Brain (tissue), 1 donor: Measurements from ENCODE around the genes CCDC90B and CCDC81.

DNA sequence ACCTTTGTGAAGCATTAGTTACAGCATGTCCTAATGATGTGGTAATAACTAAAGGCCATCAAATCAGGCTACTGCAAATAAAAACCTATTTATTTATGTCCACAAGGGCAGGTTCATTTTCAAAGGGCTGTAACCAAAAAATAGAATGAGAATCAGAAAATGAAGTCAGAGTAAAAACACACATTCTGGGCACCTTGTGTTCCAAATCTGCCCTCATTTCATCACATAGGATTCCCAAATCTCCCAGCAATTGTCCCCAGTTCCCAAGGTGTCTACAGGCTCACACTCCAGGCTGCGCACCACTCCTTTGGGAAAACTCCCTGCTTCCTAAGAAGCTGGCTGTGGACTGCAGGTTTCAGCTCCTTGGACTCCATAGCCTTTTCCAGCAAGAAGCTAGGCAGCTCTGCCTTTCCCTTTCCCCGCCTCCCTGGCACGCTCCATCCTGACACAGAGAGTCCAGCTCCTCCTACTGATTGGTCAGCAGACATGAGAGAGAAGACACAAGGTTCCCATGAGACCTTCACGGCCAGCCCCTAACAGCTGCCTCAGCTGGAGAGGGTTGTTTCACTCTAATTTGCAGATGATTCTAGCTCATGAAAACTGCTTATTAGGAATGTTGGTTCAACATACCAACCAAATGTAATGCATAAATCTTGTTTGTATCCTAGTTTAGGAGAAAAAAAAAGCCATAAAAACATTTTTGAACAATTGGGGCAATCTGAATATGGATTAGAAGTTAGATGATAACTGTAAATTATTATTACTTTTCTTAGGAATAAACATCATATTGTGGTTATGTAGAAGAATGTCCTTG lies 27.6 kb downstream of the TENM4 start:
- RRBS, result no CpG with 5 or more reads among the region's 4 CpGs

DNA sequence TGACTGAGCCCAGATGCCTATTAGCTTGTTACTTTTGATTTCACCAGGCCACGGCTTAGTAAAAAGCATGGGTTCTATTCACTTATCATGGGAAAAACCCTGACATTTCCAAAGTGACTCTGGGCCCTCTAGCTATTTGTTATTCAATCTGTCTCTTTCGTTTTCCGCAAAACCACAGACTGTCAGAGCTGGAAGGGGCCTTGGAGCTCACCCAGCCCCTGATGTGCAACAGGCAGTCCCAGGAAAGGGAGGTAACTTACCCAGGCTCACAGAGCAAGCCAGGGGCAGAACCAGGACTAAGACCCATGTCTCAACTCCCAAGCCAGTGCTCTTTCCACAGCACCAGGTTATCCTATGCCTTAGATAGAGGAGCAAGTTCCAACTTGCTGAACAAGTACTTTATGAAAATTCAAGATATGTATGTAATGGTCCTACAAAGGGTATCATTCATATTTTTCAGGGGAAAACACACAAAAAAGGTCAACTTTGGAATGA lies 75.6 kb downstream of the RAB30 start:
- RRBS, result no CpG with 5 or more reads among the region's 3 CpGs

DNA sequence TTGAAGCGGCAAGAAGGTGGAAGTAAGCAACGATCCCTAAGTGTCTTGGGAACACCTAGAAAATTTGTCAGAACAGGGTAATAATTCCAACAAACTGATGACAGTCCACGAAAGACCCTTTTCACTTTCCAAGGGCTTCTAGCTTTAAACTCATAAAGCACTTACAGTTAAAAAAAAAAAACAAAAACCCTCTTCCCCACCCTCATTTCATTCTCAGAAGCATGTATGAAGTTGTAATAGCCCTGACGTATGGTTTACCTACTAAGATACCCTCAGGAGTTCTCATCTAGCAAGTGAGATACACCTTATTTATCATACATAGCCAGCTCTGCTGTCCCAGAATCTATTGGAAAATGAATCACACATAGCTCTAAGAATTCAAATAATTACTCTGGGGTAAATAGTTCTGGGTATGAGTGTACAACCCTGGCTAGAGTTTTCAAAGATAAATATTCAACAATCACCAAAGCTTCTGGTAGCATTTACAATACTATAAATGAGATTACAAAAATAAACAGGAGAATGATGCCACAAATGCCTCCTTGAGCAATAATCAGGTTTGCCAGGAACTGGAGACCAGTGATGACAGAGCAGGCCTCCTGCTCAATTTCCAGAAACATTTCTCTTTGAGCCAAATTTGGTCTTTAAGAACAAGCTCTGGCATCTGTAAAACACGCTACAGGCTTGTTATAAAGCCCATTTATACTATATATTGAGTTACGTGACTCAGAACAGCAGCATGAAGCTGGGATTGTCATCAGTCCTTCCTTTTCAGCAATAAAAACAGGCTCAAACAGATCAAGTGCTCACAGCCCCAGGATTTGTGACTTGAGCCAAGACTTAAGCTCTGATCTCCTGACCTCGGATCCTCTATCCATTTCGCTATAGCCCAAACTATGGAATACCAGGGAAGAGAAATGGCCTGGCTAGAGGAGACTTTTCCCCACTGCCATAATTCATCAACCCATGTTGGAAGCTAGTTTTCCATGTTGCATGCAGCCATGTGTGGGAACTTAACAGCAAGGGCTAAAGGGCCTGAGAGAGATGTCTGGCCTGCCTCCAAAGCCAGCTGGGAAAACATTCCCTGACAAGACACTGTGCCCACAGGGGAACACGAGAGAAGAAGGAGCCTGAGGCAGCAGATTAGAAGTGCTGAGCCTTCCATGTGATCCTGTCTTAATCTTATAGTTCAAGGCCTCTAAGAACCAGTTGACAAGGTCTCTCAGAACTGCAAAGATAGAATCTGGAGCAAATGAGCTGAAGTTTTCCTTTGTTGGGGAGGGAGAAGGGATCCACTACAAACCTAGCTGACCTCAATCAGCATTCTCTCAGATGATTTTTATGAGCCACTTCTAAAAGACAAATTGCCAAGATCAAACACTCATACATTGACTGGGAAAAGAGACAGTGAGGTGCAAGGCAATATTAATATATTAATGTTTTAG lies 19.7 kb downstream of the RAB30 start:
- RRBS, result no CpG with 5 or more reads among the region's 9 CpGs

DNA sequence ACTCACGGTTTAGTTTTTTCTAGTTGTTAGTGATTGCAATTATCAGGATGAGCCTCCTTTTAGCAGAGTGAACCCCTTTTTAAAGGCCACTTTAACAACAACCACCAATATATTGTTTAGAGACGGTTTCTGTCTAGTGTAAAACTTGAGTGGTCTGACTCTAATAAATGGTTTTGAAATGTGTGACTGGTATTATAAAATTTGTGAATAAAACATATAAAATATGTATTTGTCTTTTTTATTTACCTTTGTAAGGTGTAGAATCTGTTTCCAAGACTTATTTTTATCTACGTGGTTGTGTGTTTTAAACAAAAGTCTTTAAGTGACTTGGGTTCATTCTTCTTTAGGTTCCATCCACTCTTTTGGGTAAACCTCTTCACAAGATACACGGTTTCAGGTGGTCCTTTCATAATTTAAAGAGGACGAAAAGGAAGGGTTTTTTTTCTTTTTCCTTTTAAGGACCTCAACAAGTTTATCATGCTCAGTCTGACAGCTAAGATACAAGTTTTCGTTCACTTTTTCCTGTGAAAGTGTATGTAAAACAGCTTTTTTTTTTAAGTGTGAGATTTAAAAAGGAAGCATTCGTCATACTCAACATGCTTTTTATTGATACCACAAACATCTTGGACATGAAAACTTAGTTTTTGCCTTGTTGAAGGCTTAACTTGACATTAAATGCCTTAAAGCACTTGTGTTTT lies 1.9 kb downstream of the PCF11 start:
- RRBS, result no CpG with 5 or more reads among the region's 7 CpGs

- RRBS, result no CpG with 5 or more reads among the region's 9 CpGs
Observed at GRCh38 chr11:83167260-83168071, 10.5 kb downstream of the PCF11 start.

DNA sequence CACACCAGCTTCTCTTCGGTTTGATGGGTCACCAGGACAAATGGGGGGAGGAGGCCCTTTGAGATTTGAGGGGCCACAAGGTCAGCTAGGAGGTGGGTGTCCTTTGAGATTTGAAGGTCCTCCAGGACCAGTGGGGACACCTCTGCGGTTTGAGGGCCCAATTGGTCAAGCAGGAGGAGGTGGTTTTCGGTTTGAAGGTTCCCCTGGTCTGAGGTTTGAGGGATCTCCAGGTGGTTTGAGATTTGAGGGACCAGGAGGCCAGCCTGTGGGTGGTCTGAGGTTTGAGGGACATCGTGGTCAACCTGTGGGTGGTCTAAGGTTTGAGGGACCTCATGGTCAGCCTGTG lies 11.7 kb downstream of the PCF11 start:
- RRBS, result no CpG with 5 or more reads among the region's 4 CpGs

DNA sequence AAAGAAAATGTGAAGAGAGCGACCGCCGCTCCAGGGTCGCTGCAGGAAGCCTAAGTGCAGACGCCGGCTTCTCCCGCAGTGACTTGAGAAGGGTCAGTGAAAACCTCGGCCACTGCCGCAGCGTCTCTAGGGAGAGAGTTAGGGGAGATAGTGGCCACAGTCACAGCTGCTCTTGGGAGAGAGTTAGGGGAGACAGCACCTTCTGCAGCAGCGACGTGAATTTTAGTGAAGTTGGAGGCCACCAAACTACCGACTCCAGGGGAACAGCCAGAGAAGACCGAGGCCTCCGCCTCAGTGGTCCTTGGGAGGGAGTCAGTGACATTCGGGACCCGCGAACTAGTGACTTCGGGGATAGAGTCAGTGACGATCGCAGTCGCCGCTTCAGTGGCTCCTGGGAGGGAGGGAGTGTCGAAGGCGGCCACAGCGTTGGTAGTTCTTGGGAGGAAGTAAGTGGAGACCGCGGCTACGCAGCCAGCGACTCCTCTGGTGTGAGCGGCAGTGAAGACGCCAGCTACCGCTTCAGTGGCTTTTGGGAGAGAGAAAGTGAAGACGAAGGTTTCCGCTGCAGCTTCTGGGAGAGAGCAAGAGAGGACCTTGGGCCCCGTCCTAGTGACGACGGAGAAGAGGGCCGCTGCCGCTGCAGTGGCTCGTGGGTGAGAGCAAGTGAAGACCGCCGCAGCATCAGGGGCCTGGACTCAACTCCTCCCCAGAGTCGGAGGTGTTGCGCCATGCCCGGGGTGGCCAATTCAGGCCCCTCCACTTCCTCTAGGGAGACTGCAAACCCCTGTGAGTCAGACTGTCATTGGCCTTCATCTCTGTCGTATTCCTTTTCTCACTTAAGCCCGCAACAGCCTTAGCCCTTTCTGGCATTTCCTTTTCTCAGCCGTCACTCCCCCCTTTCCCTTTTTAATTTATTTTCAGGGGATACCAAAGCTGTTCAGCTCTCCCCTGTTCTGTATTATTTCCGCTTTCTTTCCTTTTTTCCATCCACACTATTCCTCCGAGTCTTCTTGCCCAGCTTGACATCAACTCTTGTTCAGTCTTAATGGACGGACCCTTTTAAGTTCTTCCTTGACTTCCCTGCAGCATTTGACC lies 778 bp downstream of the ANKRD42 start:
- RRBS, result 3% methylated on average over 3 of the region's 52 CpGs

GRCh38 chr11:83286235-83286643 lies at the start of gene CCDC90B:
Gene CCDC90B, minus strand, starts transcription at chr11:83286367.
- RRBS, result no CpG with 5 or more reads among the region's 22 CpGs

GRCh38 chr11:83641442-83641889 lies 355.3 kb upstream of the CCDC90B start:
- RRBS, result no CpG with 5 or more reads among the region's 7 CpGs

GRCh38 chr11:83681771-83682465 lies 395.8 kb upstream of the CCDC90B start:
- RRBS, result no CpG with 5 or more reads among the region's 11 CpGs

DNA sequence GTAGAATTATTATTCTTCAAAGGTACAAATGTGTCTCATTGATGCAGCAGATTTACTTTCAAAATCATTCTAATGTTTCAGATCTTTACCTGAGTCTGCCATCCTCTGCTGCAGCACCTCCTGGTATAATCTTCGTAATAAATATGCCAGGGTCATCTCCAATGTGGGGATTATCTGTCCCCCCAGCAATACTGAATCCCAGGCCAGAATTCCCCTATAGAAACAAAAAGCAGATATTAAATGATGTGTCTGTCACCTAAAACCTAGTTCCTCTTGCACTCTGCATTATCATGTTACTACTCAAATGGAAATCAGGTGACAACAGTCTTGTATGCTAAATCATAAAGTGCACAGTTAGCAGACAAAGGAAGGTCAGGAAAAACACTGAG lies 812.7 kb upstream of the CCDC90B start:
- RRBS, result no CpG with 5 or more reads among the region's 1 CpG

GRCh38 chr11:85507783-85508332 lies 119.3 kb downstream of the DLG2 start:
- RRBS, result no CpG with 5 or more reads among the region's 5 CpGs

- RRBS, result no CpG with 5 or more reads among the region's 2 CpGs
Observed at GRCh38 chr11:85652770-85653305, 5.1 kb downstream of the TMEM126A start.

GRCh38 chr11:85750635-85751046 lies 60.3 kb downstream of the SYTL2 start:
- RRBS, result no CpG with 5 or more reads among the region's 3 CpGs

- RRBS, result no CpG with 5 or more reads among the region's 4 CpGs
Observed at GRCh38 chr11:85752244-85752748, 58.6 kb downstream of the SYTL2 start.

- RRBS, result no CpG with 5 or more reads among the region's 2 CpGs
Observed at GRCh38 chr11:85774622-85775279, 36.2 kb downstream of the SYTL2 start.

GRCh38 chr11:85963204-85963975 lies 105.5 kb downstream of the PICALM start:
- RRBS, result no CpG with 5 or more reads among the region's 6 CpGs

DNA sequence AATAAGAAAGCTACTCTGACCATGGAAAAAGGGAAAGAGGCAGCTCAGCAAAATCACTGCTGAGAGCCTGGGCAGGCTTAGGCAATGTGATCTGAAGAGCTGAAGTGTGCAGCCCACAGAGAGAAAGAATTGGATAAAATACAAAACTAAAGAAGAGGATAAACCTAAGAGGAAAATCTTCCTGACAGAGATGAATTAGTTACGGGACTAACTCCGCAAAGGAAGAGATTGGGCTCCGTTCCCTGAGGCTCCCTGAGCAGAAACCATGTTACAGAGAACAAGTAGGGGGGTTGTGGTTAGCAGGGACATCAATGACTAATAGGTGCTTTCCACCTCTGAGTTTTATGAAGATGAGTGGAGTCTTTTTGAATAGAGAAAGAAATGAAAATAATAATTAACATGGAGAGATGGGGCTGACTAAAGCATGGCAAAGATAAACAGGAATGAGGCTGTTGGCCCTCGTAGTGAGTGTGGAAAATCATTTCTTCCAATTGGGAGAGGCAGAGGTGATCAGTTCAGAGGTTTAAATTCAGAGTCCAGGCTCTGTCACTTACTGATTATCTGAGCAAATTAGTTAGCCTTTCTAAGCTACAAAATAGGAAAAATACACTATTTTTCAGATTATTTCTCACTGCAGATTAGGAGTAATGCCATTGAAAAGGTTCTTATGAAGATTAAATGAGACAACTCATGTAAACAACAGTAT lies 47.5 kb upstream of the PICALM start:
- RRBS, result no CpG with 5 or more reads among the region's 4 CpGs

- RRBS, result 14% methylated on average over 6 of the region's 30 CpGs
Observed at GRCh38 chr11:86374543-86375145, at the start of gene CCDC81. Gene CCDC81, plus strand, starts transcription at chr11:86374887.